LHCN-M2 (cell line): ENCODE measurements around a stretch of chr19.

- RAMPAGE, long total RNA = no peak
These were observed 112.2 kb downstream of the GADD45B start for GRCh38 chr19:2587886-2588867.

- RAMPAGE, long total RNA = no peak
These were observed 85.9 kb downstream of the GNG7 start for GRCh38 chr19:2616555-2617107.

DNA sequence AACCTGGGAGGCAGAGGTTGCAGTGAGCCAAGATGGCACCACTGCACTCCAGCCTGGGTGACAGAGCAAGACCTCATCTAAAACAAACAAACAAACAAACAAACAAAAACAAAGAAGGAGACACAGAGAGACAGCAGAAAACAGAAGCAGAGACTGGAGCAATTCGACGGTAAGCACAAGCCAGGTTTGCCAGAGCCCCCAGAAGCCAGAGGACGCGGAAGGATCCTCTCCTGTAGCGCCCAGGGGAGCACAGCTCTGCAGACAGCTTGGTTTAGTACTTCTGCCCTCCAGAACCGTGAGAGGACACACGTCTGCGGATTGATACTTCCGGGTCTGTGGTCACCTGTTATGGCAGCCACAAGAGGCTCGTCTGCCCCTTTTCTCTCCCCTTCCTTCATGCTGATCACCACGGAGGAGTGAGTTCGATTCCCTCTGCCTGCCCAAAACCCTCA is 80.9 kb downstream of the GNG7 start:
- RAMPAGE, long total RNA = no peak

GRCh38 chr19:2637010-2637549 is 65.4 kb downstream of the GNG7 start:
- RAMPAGE, long total RNA = no peak

DNA sequence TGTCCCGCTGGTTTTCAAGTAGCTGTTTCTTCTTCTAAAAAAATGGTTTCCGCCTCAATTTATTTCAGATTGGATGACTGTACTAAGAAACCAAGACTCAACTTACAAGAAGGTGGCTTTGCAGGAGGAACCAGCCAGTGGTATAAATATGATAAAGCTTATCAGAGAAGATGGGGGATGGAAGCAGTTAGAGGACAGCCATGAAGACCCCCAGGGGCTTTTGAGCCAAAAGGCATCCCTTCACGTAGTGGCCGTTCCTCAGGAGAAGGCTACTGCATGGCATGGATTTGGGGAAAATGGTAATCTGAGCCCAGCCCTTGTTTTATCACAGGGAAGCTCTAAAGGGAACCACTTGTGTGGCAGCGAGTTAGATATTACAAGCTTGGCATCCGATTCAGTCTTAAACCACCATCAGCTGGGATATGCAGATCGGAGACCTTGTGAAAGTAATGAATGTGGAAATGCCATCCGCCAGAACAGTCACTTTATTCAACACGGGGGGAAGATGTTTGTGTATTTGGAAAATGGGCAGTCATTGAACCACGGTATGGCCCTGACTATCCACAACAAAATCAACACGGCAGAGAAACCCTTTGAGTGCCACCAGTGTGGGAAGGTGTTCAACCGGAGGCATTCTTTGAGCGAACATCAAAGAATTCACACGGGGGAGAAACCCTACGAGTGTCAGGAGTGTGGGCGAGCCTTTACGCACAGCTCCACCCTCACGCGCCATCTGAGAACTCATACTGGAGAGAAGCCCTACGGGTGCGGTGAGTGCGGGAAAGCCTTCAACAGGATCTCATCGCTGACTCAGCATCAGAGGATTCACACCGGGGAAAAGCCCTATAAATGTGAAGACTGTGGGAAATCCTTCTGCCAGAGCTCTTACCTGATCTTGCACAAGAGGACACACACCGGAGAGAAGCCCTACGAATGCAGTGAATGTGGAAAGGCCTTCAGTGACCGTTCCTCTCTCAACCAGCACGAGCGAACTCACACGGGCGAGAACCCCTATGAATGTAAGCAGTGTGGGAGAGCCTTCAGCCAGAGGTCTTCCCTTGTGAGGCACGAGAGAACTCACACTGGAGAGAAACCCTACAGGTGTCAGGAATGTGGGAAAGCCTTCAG is 7.3 kb upstream of the ZNF555 start:
- RAMPAGE, long total RNA = no peak

DNA sequence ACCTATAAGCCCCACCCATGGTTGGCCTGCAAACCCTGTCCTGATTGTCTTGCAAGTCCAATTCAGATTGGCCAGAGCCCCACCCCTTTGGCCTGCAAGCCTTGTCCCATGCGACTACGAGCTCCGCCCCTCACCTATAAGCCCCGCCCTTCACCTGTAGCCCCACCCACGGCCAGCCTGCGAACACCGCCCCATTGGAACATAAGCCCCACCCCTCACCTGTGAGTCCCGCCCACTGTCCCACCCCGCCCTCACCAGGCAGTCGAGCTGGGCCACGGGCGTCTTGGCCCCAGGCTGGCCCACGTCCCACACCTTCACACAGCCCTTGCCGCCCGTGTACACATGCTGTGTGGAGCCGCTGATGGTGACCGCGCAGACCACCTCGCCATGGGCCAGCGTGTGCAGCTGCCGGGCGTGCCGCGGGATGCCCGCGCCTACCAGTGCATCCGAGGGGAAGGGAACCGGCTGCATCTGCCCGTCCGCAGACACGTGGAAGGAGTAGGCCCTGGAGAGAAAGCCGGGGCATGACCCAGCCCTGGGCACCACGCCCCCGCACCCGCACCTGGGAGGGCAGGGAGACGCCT is 22.8 kb downstream of the TLE2 start:
- RAMPAGE, long total RNA = no peak

DNA sequence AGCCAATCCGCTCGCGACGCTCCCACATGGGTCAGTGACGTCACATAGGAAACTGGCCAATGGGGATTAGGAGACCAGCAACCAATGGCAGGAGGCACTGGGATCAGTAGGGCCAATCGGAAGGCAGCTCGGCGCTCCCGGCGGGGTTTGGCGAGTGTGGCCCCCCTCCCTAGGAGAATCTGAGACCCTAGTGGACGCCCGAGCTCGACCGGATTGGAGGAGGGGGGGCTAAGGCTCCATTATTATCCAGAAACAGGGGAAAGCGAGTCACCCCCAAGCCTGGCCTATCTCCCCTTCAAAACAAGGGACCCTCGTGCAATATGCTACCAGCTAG is 6.6 kb upstream of the TLE2 start:
- RAMPAGE, long total RNA = no peak

DNA sequence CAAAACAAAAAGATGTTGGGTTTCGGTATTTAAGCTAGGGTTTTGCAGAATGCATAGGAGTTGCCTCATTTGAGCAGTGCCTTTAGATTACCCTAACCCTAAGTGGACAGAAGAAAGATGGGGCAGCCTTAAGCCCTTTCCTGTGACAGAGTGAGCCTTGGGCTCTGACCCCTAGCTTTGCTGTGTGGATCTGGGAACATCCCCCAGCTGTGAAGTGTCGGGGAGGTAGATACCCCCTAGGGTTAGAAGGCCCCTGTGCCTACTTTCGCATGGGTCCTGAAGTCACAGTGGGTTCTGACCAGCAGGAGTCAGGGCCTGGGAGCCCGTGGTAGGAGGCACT is 8.2 kb upstream of the TLE2 start:
- RAMPAGE, long total RNA = no peak

- RAMPAGE, long total RNA = no peak
These were observed 13.6 kb upstream of the TLE2 start for GRCh38 chr19:3042676-3043111.

DNA sequence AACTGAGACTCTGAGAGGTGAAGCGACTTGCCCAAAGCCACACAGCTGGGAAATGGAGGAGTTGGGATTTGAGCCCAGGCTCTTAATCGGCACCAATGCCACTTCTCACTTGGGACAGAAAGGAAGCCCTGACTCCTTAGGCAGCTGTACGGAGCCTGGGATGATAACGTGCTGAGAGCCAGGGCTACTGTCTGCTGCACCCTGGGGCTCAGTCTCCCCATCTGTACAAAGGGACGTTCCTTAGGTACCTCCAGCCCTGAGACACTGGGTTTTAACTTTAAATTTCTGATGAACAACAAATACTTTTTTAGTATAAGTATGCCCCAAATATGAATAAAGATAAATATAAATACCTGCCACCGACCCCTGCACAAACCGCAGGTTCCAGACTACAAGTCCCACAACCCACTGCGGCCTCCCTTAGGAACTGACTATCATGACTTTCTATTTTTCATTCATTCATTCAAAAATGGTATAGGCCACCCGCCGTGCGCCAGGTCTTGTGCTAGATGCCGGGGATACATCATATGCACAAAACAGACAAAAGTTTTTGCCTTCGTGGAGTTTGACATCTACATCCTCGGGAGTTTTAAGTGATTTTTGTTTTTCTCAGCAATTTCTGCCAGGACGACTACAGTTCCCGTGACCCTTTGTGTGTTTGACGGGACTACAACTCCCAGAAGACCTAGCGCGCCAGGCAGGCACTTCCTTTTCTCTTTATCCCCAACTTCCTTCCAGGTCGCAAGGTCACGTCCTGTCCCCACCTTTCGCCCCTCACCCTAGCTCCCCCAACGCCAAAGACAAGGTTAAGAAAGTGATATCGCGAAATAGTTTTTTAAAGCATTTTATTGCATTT is 644 bp upstream of the NCLN start:
- RAMPAGE, long total RNA = no peak

DNA sequence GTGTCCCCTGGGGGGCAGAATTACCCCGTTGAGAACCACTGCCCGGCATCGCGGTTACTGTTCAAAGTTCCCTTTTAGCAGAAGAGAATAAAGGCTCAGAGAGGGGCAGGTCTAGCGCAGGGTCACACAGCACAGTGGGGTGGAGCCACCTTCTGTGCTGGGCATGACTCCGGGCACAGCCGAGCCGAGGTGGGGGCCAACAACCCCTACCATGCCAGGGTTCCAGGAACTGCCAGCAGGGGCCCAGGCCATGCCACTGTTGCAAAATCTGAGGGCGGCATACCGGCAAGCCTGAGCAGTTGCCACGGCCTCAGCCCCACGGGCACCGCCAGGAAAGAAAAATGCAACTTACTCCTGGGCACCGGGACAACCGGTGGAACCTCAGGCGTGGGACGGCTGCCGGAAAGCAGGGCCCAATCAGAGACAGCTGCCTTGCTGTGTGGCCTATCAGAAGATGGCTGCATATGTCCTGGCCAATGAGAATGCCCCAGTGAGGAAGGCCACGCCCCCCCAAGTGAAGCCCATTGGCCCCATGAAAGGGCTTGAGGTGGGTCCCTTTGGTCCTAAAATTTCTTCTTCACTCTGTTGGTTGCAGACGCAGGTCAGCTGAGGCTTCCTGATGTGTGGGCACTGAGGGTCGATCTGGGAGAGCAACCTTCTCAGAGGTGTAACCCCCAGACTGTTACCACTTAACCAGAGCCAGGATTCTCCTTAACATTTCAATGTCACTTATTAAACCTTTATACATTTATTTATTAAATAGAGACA is 22.3 kb upstream of the NFIC start:
- RAMPAGE, long total RNA = no peak

GRCh38 chr19:3361099-3361498 is 5.3 kb upstream of the NFIC start:
- RAMPAGE, long total RNA = no peak

DNA sequence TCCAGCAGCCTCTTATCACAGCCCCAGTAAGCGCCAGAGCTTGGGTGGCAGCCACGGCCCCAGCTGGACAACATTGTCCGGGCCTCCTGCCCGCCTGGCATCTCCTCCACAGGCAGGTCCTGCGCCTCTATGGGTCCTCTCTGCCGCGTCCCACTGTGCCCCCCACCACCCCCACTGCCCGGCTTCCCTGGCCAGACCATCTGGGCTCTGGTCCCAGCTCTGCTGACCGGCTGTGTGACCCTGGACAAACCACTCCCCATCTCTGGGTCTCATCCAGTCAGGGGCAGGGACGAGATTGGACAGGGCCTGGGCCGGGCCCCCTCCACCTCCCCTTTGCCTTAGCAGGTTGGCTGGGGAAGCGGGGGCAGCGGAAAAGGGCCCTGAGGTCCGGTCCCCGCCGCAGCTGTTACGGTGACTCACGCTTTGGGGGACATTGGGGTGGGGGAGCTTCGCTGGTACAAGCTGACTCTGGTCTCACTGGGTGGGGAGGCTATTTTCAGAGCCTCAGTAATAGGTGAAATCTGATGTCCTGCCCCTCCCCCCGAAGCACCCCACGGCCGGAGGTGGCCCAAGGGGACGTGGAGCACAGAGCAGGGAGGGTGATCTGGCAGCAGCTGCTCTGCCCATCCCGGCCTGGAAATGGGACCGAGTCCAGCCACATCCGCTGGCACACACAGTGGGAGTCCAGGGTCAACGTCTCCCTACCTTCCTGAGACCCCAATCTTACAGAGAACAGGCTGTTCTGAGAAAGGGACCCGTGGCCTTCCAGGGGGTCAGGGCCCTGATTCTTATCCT is 9.0 kb downstream of the NFIC start:
- RAMPAGE, long total RNA = no peak

- RAMPAGE, long total RNA = no peak
These were observed 45.3 kb downstream of the NFIC start for GRCh38 chr19:3411343-3412360.

DNA sequence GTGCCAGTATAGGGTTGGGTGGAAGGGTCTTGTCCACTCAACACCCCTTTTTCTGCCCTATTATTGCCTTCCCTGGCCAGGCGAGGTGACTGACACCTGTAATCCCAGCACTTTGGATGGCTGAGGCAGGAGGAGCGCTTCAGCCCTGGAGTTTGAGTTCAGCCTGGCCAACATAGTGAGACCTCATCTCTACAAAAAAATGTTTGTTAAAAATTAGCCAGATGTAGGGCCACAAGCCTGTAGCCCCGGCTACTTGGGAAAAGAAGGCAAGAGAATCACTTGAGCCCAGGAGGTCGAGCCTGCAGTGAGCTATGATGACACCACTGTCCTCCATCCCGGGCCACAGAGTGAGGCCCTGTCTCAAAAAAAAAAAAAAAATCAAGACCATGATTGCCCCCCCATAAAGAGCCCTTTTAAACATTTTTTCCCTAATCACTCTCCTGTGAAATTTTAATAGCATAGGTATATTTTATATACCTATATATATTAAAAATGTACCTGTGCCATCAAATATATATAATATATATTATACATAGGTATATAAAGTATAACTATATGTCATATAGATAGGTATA is 49.5 kb downstream of the NFIC start:
- RAMPAGE, long total RNA = no peak

DNA sequence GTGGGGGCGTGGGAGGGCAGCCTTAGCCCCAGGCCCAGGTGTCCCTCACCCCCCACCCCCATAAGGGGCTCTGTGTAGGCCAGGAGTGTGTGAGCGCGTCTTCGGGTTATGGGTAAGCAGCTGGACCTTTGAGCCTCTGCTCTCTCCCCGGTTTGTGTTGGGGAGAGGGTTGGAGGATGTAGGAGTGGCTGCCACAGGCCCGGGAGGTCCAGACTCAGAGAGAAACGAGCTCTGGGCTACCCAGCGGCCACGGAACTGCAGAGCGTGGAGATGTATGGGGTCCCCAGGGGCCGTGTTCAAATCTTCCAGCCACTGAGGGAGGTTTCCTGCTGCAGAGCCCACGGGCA is 23.0 kb downstream of the SMIM24 start:
- RAMPAGE, long total RNA = no peak

GRCh38 chr19:3478313-3479494 is 1.6 kb downstream of the SMIM24 start:
- RAMPAGE, long total RNA = no peak

- RAMPAGE, long total RNA = no peak
These were observed 10.8 kb upstream of the TEKTIP1 start for GRCh38 chr19:3527884-3528855.

GRCh38 chr19:3554269-3554938 is 3.0 kb downstream of the MFSD12 start:
- RAMPAGE, long total RNA = no peak

GRCh38 chr19:3607035-3607355 is 320 bp upstream of the TBXA2R start:
- RAMPAGE, long total RNA = no peak